Skeletal muscle satellite cell (primary cell): ENCODE results near the genes FUT4 and AMOTL1.

DNA sequence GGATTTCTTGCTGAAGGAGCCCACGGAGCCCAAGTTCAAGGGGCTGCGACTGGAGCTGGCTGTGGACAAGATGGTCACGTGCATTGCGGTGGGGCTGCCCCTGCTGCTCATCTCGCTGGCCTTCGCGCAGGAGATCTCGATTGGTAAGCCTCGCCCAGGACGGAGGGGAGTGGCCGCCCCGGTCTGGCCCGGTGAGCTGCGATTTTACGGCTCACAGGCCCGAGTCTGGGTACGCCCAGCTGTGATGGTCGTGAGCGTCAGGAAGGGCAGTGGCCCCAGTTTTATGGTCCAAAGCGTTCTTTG is 661 bp downstream of the PANX1 start:
- CAGE, long polyA plus RNA = no peak

DNA sequence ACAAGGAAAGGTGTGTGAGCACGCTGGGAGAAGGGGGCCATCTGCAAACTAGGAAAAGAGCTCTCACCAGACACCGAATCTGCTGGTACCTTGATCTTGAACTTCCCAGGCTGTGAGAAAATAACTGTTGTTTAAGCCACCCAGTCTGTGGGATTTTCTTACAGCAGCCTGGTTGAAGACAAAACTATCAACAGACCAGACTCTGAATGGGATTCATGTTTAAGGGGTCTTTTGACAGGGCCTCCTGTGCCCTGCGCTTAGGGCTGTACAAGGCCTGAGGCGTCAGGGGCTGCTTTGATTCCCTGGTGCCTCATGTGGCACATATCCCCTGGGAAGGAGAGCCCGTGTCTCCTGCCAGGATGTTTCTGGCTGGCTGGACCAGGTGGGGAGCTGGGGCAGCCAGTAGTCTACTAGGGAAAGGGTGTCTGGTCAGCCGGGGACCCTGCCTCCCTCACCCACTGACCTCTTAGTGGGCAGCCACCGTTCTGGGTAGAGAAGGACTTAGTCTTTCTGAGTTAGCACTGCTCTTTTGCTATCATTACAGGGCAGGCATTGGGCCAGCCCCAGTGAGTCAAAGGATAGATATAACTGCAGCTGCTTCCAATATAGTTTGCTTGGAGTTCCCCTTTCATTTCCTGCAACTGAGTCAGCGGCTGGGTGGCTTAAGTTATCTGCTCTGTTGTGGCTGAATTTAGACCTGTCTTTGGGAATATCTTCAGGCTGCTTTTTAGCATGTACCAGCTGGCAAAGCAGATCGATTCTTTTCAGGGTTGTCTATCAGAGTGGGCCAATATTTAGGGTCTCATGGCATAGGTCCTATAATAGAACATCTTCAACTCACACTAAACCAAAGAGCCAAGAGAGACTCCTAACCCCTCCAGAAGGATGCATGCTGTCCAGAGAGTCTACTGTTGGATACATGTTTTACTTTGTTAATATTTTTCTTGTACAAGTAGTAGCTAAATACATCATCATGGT is 6.4 kb downstream of the PANX1 start:
- CAGE, long polyA plus RNA = no peak

DNA sequence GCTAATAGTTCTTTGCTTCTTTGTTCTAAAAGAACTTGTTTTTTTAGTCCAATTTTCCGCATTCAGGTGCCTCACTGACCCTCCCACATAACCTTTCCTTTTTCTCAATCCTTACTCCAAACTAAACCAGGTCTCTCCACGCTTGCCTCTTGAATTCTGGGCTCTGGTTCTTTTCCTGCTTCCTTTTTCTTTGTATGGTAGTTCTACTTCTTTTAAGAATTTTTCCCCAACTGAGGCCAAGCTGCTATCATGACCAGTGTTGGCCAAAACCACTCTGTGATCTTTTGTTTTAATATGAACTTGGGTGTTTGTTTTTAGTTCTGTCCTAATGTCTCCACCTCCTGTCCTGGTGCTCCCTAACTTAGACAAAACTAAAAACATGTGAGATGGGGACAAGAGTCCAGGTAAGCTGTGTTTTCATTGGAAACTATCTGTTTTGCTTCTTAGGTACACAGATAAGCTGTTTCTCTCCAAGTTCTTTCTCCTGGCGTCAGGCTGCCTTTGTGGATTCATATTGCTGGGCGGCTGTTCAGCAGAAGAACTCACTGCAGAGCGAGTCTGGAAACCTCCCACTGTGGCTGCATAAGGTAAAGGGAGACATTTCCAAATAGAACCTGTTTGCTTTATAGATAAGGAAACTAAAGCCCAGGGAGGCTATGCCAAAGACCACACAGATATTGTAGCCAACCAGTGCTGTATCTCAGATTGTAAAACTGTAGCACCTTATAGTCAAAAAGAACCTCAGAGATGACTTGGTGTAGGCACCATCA is 24.6 kb downstream of the PANX1 start:
- CAGE, long polyA plus RNA = no peak

DNA sequence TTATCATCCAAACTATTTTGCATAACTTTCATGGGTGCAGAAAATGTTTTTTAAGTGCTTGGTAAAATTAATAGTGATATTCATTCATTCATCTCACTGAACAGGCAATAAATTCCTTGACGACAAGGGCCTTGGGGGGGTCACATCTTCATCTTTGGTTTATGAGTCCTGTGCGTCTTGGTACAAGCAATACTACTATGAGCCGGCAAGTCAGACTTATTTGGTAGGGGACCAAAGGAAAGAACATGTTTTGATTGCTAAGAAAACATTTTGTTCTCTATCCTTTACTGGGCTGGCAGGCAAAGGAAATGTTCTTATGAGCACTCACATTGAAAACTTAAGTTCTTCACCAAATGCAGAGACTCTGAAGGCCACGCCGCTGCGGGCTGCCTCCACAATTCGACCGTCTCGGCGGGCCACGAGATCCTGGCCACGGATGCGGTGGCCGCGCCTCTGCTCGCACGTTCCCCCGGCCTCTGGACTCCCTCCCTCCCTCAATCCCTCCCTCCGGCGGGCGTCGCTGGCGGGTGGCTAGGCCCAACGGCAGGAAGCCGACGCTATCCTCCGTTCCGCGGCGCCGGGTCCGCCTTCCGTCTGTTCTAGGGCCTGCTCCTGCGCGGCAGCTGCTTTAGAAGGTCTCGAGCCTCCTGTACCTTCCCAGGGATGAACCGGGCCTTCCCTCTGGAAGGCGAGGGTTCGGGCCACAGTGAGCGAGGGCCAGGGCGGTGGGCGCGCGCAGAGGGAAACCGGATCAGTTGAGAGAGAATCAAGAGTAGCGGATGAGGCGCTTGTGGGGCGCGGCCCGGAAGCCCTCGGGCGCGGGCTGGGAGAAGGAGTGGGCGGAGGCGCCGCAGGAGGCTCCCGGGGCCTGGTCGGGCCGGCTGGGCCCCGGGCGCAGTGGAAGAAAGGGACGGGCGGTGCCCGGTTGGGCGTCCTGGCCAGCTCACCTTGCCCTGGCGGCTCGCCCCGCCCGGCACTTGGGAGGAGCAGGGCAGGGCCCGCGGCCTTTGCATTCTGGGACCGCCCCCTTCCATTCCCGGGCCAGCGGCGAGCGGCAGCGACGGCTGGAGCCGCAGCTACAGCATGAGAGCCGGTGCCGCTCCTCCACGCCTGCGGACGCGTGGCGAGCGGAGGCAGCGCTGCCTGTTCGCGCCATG is at the start of gene FUT4:
FUT4 (plus strand) TSS at position 567 of the 1,157 bp plus-strand sequence.
- CAGE, long polyA plus RNA = no peak

DNA sequence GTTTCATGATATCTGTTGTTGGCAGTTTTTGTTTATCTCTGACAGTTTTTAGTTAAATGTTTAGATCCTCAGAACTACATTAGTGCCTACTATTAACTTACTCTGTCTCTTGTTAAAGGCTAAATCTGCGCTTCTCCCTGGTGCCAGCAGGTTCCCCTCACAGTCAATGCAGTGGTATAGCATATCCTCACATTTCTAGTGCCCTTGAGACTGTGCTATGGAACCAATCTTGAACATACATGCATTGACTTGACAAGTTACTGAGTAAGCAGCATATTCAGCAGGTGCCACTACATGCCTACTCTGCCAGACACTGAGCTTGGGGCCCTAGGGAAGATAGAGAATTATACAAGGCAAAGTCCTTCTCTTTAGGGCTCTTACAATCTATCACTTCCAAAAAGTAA is 3.1 kb downstream of the FUT4 start:
- CAGE, long polyA plus RNA = no peak

- CAGE, long polyA plus RNA = no peak
Measured at GRCh38 chr11:94574518-94574862, 7.3 kb downstream of the PIWIL4 start.

DNA sequence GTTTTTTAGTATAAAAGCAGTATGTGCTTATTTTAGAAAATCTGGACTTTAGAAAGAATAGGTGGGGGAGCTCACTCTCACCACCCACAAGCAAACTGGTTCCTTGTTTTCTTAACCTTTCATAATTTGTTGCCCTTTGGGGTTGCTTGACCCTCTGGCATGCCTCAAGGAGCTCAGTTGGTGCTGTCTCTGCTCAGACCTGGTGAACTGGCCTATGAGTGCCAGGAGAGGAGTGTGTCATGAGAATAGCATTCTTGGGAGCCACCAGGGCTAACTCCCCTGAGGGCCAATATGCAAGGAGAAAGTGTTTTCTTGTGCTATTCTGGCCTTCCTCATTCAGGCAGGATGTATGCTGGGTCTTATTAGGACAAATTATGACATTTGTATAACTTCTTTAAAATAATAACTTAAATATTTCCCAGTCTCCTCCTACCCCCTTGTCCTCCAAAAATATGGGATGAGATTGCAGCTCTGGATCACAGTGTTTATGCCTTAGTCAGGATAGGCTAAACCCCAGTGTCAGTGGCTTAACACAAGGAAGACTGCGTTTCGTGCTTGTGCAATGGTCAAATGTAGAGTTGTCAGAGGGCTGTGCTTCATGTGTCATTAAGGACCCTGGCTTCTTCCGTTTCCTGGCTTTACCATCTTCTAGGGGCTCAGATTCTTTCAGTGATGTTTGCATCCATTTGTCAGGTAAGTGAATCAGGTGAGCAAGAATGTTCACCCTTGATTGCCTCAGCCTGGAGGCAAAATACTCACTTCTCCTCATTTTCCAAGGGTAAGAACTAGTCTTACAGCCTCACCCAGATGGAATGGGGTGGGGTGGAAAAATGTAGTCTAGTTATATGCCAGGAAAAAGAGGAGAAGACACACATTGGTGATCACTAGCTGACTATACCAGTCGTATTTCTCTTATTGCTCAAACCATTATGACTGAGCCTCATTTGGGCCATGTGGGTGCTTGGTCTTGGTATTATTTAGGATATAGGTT is 20.7 kb upstream of the AMOTL1 start:
- CAGE, long polyA plus RNA = no peak

- CAGE, long polyA plus RNA = no peak
Measured at GRCh38 chr11:94766691-94767328, 1.3 kb upstream of the AMOTL1 start.

- CAGE, long polyA plus RNA = no peak
Measured at GRCh38 chr11:94767569-94768671, at the start of gene AMOTL1. AMOTL1 (plus strand) TSS chr11:94768356.

DNA sequence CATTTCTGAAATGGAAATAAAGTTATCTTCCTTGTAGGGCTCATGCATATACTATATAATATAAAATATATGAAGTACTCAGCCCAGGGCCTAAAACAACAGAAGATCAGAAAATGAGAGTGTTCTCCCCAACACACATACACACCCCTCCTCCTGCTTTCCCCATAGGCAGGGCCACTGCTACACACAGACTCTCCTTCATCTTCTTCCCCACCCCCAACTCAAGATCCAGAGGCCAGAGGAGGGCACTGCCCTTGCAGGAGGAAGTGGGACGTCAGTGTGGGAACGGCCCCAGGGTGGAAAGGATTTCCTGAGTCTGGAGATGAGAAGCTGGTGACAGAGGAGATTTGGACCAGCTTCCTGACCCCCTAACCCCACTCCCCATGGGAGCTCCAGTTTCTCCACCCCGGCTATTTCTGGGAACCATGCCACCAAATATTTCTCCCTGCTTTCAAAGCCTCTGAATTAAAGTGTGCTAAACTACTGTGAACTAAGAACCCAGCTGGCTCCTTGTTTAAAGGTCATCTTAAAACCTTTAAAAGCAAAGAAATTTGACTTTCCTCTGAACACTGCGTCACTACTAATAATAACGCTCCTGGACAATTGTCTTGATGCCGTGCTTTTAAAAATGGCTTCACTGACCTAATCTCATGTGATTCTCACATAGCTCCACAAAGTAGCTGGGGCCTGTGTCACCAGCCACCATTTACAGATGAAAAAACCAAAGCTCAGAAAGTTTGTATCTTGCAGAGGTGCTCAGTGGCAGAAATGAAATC is 46.6 kb downstream of the CWC15 start:
- CAGE, long polyA plus RNA = no peak

DNA sequence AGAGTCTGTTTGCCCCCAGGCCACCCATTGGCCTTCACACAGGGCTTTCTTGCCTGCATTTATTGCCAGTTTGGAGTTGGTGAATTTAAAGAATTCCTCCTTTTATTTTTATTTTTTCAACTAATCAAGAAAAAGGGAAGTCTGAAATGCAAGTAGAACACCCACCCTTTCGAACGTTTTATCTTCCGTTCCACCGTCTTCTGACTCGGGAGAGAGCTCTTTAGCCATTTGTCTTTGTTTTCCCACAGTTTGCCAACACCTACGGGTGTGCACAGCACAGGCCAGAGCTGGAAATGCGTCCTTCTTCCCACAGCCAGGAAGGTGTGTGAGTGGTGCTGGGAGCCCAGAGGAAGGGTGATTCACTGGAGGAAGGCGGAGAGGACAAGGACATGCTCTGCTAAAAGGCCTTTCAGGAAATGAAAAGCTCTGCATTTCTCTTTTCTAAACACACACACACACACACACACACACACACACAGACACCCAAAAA is 18.4 kb downstream of the ENDOD1 start:
- CAGE, long polyA plus RNA = no peak

- CAGE, long polyA plus RNA = no peak
Measured at GRCh38 chr11:95242303-95243193, 11.5 kb upstream of the SESN3 start.

DNA sequence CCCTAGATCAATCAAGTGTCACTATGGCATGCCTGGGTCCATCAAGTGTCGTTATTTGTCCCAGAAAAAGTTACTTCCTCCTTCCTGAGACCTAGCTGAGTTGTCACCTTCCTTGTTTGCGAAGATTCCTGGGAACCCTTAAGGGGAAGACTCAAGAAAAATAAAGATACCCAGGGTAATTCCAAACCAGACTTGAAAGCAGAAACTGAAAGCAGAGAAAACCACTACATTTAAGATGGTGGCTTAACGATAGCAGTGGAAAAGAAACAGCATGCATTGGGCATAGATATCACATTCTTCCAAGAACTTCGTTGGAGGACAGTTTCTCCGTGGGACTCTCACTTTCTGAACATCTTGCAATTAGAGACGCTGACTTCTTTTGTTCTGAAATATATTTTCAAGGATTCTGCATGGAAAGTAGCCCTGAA is 89.1 kb downstream of the FAM76B start:
- CAGE, long polyA plus RNA = no peak

GRCh38 chr11:95711181-95711515 is 78.4 kb downstream of the FAM76B start:
- CAGE, long polyA plus RNA = no peak

GRCh38 chr11:95794817-95795405 is 4.6 kb downstream of the CEP57 start:
- CAGE, long polyA plus RNA = no peak

- CAGE, long polyA plus RNA = no peak
Measured at GRCh38 chr11:95795564-95796100, 5.3 kb downstream of the CEP57 start.

DNA sequence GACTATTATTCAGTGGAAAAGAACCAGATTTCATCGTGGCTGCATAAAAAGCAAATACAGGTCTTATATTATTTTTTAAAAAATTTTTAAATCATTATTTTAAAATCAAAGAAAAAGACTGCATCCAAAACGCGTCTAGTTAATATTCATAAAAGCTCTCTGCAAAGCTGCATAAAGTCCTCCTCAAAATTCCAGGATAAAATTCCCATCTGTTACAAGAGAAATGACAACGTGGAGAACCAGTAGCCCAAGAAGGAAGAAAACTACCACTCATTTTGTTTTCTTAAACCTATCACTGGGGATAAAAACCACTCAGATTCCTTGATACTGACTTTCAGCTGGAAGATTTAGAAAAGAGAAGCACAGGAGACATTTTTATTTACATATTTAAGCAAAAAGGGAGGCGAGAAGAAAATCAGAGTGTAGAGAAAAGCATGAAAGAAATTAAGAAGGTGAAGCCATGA is 922 bp downstream of the MTMR2 start:
- CAGE, long polyA plus RNA = no peak

GRCh38 chr11:96045083-96045722 is 121.3 kb upstream of the MTMR2 start:
- CAGE, long polyA plus RNA = no peak

GRCh38 chr11:96045723-96046543 is 122.0 kb upstream of the MTMR2 start:
- CAGE, long polyA plus RNA = no peak

- CAGE, long polyA plus RNA = no peak
Measured at GRCh38 chr11:96074662-96075345, 150.9 kb upstream of the MTMR2 start.